ENCODE data around the gene PHC2.

- RRBS, result no CpG with 5 or more reads among the region's 10 CpGs
These were observed 48.3 kb downstream of the PHC2 start for GRCh38 chr1:33382406-33383152.

- RRBS, result 1% methylated on average over 28 of the region's 121 CpGs
These were observed at the start of gene PHC2 for GRCh38 chr1:33430064-33431162. PHC2 (minus strand) TSS chr1:33431095.

DNA sequence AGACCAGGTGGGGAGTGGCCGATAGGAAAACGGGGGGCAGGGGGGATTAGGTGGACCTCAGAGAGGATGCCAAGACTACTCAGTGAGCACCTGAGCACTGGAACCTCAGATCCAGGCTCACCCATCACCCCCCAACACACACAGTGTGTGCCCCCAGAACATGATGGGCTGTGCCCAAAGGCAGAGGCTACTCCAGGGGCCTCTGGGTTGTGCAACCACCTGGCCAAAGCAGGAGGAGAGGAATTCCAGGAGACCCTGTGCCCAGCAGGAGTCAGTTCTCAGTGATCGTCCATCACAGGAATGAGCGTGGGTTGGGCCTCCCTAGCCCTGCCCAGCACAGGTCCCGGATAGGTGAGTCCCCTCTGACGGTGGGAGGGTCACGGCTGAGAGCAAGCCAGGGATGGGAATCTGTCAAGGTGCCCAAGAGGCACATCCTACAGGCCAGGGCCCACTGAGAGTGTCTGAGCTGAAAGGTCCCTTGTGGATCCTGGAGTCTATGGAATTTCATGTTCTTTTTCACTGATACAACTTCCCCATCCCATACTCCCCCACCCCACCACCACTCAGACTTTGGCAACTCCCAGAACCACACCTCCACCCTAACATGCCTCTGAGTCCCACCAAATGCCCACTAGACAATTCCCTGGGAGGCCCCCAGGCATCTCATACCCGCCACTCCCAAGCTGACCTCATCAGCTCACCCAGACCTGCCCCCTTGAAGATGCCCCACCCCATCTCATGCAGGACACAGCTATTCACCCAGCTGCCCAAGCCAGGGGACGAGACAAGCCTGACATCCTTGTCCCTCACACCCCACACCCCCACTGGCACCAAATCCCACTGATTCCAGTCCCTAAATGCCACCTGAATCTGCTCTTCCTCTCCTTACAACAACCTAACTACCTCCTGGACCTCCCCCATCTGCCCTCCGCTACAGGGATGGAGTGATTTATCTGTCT is 3.1 kb downstream of the GJB4 start:
- RRBS, result no CpG with 5 or more reads among the region's 10 CpGs

DNA sequence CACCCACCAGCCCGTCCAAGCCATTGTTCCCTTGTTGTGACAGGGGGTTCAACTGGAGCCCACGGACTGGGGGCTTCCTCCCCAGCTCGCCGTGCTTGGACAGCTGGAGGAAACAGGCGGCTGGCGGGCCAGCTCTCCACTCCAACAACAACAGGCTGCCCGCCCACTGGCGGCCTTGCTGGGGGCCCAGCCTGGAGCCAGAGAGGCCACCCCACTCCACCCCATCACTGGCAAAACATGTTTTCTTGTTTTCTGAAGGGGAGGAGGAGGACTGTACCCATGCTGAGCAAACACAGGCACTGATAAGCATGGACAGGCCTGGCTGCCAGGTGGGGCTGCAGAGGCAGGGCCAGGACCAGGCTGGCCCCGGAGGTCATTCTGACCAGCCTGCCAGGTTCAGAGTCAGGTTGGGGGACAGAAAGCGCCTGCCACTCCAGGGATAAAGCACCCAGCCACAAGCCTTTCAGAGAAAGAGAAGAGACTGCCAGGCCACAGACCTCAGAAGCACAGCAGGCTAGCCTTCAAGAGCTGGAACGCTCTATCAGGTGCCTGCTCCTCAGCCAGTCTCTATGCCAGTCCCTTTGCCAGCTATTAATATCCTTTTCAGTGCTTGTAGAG is 32.8 kb downstream of the GJA4 start:
- RRBS, result no CpG with 5 or more reads among the region's 11 CpGs

GRCh38 chr1:34918745-34919327 is 10.6 kb downstream of the DLGAP3 start:
- RRBS, result no CpG with 5 or more reads among the region's 15 CpGs

DNA sequence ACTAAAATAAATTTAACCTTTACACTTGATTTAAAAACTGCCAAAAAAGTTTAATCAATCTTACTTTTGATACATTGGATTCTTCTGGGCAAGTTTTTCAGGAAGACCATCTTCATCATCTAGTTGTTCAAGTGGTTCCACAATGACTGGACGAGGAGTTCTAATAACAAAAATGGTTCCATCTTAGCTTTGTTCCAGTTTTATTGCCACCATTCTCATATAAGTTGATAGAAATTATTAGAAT is 2.6 kb downstream of the SFPQ start:
- RRBS, result no CpG with 5 or more reads among the region's 1 CpG

GRCh38 chr1:35566051-35566502 is 7.0 kb upstream of the TFAP2E start:
- RRBS, result no CpG with 5 or more reads among the region's 7 CpGs

- RRBS, result no CpG with 5 or more reads among the region's 6 CpGs
These were observed 244 bp upstream of the TFAP2E start for GRCh38 chr1:35572996-35573143.

GRCh38 chr1:35751326-35751572 is 18.5 kb downstream of the CLSPN start:
- RRBS, result no CpG with 5 or more reads among the region's 3 CpGs

GRCh38 chr1:35808961-35809595 is 1.3 kb downstream of the AGO4 start:
- RRBS, result no CpG with 5 or more reads among the region's 4 CpGs

DNA sequence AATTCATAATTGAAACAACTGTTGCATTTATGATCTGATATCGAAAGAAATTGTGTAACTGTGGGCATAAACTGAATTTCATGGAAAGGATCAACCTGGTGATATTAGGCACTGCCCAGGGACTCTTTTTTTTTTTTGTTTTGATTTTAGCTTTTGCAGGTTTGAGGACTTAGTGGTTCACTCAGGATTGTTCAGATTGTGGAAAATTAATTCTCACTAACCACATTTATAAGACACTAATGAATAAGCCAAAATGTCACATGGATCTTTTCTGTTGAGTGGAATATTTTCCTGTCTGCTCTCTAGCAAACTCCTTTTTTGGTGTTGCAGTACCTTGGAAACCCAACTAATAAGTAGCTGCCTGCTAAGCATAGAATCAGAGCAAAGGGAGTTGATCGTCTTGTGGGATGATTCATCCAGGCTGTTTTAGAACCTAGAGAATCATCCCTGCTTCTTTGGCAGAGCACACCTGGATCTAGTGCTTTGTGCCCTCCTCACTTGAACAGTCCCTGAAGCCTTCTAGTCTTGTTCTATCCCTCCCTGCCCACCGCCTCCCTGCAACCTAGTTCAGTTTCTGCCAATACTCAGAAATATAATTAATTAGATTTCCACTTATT is 2.2 kb downstream of the AGO4 start:
- RRBS, result no CpG with 5 or more reads among the region's 3 CpGs

- RRBS, result no CpG with 5 or more reads among the region's 4 CpGs
These were observed 11.2 kb upstream of the COL8A2 start for GRCh38 chr1:36135908-36137008.

DNA sequence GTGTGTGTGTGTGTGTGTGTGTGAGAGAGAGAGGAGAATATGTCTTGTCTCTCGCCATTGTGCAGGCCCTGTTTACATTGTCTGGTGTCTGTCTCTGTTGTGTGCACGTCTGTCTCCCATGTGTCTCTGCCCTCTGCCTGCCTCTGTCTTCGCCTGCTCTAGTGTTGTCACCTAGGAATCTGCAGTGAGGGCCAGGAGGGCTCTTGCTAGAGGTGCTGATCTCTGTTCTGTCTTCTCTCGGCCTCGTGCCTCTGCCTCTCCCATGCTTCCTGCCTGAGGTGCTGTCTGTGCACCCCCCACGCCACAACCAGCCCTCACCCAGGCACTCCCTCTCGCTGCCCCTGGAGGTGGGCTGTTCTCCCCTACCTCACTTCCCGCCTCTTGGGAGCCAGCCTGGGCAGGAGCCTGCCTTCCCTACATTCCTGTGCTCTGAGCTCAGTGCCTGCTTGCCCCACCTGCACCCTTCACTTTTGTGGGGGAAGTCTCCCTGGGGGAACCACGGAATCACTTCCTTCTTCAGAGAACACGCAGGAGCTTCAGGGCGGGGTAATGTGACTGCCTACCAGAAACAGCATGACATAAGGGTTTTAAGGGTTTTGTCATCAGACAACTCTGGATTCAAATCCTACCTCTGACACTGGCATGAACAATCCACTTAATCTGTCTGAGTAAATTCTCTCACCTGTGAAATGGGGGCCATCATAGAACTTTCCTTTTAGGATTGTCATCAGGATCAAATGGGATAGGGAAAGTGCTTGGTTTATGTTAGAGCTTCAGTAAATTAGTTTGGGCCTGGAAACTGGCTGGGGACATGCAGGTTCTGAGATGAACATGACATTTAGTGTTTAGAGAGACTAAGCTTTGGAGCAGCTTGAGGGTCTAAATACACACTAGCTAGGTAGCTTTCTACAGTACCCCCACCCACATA is 6.2 kb downstream of the MAP7D1 start:
- RRBS, result no CpG with 5 or more reads among the region's 11 CpGs

DNA sequence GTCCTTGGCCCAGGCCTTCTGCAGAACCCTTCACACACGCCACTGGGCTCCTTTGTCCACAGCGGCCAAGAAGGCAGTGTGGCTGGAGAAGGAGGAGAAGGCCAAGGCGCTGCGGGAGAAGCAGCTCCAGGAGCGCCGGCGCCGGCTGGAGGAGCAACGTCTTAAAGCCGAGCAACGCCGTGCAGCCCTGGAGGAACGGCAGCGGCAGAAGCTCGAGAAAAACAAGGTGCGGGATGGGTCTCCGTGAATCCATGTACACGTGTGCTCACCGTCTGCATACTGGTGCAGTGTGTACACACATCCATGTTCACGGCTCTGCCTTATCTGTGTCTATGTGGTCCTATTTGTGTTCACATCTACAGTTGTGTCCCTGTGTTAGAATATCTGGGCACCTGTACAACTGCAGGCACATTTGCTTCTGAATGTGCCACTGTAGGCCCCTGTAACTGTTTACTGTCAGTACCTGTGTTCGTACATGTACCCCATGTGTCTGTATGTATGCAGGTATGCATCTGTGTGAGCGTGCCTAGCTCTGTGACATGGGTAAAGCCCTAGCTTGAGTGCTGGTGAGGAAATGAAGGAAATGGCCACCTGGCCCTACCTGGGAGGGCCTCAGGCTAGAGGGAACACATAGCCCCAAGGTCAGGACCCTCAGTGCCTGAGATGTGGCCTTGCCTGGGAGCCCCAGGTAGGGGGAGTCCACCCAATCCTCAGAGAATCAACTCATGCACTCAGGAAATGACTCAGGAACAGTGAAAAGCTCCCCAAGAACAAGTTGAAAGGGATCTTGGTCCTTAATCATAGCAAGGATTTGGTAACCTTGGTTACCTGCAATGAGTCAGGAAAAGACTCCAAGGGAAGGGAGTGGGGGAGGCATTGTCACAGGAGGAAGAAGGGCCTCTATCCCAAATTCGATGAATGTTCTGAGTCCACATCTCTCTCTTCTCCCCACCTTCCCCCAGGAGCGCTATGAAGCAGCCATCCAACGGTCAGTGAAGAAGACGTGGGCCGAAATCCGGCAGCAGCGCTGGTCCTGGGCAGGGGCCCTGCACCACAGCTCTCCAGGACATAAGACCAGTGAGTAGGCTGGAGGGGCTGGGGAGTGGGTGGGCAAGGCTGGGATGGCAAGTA is 16.8 kb downstream of the MAP7D1 start:
- RRBS, result no CpG with 5 or more reads among the region's 29 CpGs

- RRBS, result no CpG with 5 or more reads among the region's 1 CpG
These were observed 11.4 kb upstream of the THRAP3 start for GRCh38 chr1:36212891-36213286.

- RRBS, result no CpG with 5 or more reads among the region's 32 CpGs
These were observed 653 bp upstream of the THRAP3 start for GRCh38 chr1:36223319-36224260.

DNA sequence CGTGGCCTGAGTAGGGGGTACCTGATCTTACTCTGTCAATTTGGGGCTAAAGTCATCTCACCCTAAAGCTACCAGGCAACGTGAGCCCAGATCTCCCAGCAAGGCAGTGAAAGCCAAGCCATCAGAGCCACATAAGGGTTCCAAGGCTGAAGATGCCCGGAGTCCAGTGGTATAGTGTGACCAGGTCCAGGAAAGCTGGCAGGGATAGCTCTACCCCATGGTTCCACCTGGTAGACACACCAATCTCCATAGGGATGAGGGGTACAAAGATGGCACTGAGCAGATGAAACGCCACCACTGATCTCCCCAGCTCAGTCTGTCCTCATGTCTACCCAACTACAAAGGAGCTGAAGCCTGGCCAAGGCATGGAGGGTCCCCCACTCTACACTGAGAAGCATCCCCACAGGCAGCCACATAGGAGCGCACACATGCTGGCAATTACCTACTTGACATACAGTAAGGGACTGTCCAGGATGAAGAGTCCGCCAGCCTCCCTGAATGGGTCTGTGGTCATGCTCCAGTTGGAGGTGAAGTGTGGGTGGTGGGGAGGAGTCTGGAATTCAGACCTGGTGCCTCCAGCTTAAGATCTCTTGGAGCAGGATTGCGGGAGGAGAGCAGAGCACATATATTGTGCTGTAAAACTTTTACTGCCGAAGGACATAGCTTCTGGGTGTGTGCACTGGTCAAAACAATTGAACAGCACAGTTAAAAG is 18.2 kb downstream of the STK40 start:
- RRBS, result no CpG with 5 or more reads among the region's 8 CpGs

DNA sequence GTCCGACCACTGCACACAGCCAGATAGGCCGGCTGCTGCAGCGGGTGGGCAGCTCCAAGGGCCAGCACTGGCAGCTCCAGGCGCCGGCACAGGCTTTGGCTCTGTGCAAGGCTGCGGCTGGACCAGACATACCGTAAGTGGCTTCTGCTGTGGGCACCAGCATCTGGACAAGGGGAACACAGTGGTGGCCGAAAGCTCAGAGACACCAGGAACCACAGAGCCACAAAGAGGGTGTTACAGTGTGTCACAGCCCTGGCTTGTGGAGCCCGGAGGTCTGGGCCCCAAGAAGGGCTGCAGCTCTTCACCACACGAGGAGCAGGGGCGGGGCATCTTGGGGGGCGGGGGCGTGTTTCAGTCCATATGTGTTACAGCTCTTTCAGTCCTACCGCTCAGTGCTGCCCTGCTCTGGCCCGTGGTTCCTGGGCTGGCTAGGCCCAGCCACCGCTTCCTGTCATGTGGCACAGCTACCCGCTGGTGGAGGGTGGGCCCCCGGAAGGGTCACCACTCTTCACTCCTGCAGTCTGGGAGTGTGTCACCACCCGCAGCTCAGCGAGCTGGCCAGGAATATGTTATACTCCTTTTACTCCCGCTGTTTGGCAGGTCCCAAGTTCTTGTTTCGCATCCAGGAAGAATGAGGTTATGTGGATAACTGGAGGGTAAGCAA is 3.2 kb upstream of the LSM10 start:
- RRBS, result 95% methylated on average over 2 of the region's 22 CpGs

GRCh38 chr1:36411884-36412354 is 14.2 kb upstream of the LSM10 start:
- RRBS, result no CpG with 5 or more reads among the region's 6 CpGs

- RRBS, result no CpG with 5 or more reads among the region's 4 CpGs
These were observed 239.0 kb downstream of the GRIK3 start for GRCh38 chr1:36795387-36795628.